Pericardium (tissue), 1 donor: ENCODE measurements around the genes TCTN3, ENTPD1 and LCOR.

DNA sequence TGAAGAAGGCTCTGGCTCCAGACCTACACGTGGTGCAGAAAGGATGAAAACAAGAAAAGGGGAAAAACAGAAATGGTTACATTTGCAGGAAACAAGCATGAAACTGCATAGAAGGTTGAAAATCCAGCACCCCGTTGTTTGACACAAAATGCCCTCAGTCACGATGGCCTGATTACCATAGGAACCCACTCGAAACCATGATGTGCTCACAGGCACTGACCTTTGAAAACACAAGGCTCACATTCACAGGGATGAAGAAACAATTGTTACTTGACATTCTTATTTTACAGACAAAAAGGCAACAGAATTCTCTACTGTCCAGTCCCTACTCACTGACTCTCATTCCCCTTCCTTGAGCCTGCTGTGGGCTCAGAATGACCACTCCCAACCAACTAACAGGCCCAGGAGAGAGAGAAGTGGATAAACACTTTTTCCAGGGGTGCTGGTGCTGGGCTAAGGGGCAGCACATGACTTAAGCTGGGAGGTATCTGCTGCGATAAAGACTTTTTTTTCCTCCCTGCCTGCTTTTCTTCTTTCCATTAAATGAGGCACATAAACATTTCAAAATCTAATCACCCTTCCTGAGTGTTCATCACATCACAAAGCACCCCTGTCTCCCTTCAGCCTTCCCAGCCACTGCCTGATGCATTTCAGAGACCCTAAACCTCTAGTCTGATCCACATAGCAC, 131.5 kb upstream of the PDLIM1 start:
- RRBS: no CpG with 5 or more reads among the region's 5 CpGs

GRCh38 chr10:95430381-95430813, 130.8 kb downstream of the SORBS1 start:
- RRBS: no CpG with 5 or more reads among the region's 7 CpGs

DNA sequence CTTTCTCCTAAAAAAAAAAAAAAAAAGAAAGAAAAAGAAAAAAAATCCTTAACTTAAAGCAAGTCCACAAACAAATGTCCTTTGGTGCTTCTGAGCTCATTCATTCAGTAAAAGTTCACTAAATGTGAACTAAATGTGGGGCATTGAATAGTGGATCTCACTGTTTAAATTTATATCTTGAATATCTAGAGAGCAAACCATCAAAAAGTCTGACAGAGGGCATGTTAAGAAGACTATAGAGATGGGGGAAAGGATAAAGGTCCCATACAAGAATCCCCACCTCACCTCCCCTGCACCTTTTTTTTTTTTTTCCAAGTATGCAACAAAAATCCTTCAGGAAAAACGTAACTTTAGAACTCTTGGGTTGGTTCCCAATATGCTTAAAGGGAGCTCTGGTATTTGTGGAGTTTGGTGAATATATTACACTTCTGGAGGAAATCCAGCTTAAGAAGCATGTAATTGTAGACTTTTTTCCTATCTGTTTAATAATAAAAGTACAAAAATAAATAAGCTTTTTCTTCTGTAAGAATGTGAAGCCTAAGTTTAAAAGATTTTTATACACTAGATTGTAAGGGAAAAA, 102.5 kb downstream of the SORBS1 start:
- RRBS: no CpG with 5 or more reads among the region's 1 CpG

DNA sequence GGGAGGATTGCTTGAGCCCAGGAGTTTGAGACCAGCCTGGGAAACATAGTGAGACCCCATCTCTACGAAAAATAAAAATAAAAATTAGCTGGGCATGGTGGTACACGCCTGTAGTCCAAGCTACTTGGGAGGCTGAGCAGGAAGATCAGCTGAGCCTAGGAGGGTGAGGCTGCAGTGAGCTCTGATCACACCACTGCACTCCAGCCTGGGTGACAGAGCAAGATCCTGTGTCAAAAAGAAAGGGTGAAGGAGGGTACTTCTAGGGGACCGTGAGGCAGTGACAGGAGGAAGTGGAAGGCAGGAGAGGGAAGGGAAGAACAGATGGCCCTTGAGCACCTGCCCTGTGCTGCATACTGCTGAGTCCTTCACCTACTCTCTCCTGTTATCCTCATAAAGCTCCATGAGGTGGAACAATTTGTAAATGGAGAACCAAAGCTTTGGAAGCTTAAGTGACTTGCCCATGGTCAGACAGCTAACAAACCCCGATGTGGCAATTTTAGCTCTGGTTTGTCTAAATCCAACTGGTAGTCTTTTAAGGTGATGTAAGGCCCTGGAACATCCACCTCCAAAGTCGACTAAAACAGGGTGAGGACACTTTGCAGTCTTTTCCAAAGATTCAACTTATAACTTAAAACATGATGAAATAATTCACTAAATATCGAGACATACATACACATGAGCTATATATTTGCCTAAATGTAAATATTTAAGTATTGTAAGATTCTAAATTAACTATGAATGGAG, 89.5 kb downstream of the SORBS1 start:
- RRBS: no CpG with 5 or more reads among the region's 6 CpGs

- RRBS: 15% methylated on average over 1 of the region's 11 CpGs
Observed at GRCh38 chr10:95499474-95500201, 61.5 kb downstream of the SORBS1 start.

GRCh38 chr10:95613300-95613913, 43.1 kb downstream of the ALDH18A1 start:
- RRBS: no CpG with 5 or more reads among the region's 3 CpGs

DNA sequence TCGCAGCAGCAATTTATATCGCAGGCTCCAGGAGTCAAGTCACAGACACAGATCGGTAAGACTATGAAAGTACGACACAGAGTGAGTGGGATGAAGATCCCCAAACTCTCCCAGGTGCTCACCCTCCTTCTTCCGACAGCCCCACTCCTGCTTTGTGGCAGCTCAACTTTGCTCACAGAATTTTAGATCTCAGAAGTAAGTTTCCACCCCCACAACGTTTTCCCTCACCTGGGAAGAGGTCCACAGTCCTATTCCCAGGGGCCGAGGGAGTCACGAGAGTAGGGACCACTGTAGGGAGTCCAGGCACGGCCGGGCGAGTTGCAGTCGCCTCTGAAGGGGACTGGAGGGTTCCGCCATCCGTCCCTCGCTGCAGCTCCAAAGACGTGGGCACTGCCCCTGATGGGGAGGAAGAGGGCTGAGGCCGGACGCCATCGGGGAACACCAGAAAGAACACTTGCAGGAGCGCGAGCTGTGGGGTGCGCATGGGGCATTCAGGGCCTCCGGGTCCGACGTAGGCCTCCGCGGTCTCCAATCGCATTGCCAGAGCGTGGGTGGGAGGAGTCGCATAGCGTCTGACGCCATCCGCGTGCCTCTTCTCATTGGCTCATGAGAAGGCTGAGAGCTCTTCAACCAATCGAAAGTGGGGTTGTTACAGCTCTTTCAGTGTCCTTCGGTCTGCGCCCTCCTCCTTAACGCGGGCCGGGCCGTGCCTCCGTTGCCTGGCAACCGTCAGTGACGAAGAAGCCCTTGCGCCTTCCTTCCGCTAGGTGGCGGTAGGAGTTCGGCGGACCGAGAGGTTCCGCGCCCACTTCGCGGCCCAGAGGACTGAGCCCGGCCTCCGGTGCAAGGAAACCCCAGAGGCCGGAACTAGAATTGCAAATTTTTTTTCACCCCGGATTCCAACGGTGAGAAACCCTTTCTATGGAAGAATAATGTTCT, at the start of gene TCTN3:
TCTN3 (minus strand) TSS at position 512 of the 939 bp plus-strand sequence.
- RRBS: 1% methylated on average over 5 of the region's 59 CpGs

DNA sequence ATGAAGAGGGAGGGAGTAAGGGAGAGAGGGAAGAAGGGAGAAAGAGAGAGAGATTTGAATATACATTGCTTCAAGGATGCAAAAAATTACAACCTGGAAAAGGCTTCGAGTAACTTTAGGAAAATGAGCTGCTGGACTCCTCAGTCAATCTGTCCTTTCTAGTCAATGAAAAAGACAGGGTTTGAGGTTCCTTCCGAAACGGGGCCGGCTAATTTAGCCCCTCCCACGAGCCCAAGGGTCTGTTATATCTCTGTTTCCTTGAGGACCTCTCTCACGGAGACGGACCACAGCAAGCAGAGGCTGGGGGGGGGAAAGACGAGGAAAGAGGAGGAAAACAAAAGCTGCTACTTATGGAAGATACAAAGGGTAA, at the start of gene ENTPD1:
ENTPD1 (plus strand) TSS at position 274 of the 370 bp plus-strand sequence.
- RRBS: no CpG with 5 or more reads among the region's 8 CpGs

- RRBS: no CpG with 5 or more reads among the region's 5 CpGs
Observed at GRCh38 chr10:96156854-96157855, 27.1 kb downstream of the ZNF518A start.

DNA sequence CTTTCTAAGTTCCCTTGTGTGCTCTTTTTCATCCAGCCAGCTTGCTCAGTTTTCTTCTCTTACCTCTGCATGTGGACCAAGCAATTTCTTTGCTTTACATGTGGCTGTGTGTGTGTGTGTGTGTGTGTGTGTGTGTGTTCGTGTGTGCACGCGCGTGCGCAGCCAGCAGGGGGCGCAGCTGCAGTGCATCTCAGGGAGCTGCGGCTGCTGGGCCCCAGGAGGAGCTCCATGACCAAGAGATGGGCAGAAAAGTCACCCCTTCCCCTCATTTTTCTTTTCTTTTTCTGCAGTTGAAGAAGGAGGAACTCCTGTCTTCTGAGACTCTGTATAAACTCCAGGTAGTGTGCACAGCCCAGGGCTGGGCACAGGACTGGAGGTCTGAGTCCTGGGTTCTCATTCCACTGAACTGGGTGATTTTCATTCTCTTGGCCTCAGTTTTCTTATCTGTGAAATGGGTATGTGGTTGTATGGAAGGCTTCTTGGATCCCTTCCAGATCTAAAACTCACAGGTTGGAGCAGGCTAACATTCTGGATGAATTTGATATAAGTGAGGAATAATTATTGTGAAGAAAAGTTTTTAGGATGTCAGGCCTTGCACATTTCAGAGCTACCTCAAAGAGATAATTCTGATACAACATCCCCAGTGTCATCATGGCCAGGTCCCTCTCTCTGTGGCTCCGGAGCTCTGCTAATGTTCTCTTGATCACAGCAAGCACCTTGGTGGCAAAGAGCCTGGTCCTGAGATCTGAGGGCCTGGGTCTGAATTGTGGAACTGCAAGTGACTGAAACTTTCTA, 41.6 kb downstream of the BLNK start:
- RRBS: no CpG with 5 or more reads among the region's 8 CpGs

DNA sequence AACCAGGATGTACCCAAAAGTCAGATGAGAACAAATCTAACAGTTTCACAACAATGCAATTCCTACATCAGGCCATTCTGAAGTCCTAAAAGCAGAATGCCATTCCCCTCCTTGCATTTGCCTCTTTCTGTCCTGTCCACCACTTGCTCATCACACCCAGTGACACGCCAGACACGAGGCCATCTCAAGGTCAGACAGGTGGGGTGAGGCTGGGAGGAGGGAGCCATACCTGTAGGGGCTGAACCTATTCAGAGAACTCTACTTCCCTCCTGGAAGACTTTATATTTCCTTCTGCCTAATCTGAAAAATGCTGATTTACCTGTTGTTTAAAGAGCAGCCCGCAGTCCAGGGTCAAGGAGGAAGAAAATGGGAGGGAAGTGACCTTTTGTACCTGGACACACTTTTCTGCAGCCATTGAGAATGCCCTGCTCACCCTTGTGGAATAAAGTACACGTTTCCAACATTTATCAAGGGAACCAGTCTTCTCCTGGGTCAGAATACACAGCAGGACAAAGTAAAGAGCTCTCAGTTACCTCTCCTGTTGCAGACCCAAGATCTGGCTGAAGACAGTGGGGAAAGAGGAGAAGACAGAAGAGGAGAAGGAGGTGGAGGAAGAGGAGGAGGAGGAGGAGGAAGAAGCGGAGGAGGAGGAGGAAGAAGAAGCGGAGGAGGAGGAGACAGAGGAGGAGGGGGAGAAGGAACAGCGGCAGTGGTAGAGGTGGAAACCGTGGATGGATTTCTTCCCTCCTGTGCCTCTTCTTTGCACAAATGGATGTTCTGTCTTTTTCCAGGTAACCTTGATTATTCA, 1.1 kb upstream of the BLNK start:
- RRBS: no CpG with 5 or more reads among the region's 8 CpGs

GRCh38 chr10:96369778-96370350, 11.1 kb upstream of the OPALIN start:
- RRBS: 83% methylated on average over 6 of the region's 30 CpGs

DNA sequence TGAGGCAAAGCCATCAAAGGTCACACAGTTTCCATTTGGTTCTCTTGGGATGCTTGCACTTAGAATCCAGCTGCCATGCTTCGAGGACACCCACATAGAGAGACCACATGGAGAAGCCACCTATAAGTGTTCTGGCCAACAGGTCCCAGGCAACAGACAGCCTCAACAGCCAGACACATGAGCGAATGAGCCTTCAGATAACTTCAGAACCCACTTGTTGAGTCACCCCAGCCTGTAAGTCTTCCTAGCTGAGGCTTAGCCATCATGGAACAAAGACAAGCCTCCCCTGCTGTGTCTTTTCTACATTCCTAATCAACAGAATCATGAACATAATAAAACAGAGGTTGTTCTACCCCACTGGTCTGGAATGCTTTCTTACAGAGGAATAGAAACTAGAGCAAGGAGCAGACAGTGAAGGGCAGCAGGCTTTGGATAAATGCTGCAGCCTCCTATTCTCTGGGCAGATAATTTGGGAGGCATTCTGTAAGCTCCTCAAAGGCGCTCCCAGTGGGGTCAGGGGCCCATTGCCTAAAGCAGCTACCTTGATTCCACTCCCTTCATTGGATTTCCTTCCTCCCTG, 4.7 kb downstream of the TLL2 start:
- RRBS: no CpG with 5 or more reads among the region's 3 CpGs

DNA sequence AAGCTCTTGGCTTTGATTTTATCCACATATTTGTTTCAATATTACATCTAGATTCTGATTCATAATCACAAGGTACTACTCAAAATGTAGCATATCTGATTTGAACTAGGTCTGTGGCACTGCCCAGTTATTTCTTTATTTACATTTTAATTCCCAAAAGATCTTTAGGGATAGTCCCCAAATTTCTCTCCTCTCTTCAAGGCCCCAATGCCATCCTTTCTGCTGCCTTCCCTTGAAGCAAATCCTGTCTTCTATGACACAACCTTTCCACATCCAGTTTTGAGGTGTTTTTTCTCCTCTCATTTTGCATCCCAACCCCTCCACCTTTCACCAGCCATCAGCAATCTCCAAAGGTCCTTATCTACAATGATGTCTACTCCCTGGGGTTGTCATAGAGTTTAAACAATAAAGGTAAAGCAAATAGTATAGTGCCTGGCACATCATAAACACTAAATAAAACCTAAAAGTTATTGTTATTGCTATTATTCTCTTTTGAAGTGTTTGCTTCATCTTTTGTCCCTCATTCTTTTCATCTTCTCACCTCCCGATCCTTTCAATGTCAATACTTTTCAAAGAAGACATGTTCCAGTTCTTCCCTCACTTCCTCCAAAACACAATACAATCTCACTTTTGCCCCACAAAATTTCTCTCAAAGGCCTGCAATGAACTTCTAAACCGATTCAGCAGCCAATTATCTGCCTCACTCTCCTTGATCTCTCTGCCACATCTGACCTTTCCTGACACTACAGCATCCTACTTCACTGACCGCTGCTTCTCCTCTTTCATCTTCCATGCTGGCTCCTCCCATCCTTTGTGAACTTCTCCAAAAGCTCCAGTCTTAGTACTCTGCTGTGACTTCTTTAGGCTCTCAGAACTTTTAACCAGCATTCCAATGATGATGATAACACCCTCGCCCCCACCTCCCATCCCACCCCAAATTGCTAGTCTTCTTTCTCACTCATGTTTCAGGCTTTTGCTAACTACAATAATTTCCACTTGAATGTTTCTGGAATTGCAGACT, 32.8 kb downstream of the TM9SF3 start:
- RRBS: no CpG with 5 or more reads among the region's 4 CpGs

GRCh38 chr10:96576406-96576835, 10.4 kb downstream of the TM9SF3 start:
- RRBS: no CpG with 5 or more reads among the region's 1 CpG

DNA sequence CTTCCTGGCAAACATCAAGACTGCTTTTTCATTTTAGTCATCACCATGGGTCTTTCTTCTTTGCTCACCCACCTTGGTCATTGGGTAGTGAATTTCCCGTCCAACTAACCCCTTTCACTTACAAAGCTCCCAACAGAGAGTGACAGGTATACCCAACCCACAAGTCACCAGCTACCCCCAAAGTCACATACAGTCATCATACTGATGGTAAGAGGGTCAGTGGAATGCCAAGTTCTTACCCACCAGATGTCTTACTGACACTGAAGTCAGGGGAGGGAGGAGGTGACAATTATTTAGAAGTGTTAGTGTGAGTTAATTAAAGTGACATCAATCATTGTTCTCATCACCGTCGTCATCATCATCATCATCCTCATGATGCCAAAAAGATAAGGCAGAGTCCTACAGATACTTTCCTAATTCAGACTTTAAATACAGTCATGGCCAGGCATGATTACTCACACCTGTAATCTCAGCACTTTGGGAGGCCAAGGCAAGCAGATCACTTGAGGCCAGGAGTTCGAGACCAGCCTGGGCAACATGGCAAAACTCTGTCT, 48.9 kb downstream of the PIK3AP1 start:
- RRBS: no CpG with 5 or more reads among the region's 4 CpGs

GRCh38 chr10:96699327-96700064, 20.8 kb downstream of the PIK3AP1 start:
- RRBS: no CpG with 5 or more reads among the region's 4 CpGs

DNA sequence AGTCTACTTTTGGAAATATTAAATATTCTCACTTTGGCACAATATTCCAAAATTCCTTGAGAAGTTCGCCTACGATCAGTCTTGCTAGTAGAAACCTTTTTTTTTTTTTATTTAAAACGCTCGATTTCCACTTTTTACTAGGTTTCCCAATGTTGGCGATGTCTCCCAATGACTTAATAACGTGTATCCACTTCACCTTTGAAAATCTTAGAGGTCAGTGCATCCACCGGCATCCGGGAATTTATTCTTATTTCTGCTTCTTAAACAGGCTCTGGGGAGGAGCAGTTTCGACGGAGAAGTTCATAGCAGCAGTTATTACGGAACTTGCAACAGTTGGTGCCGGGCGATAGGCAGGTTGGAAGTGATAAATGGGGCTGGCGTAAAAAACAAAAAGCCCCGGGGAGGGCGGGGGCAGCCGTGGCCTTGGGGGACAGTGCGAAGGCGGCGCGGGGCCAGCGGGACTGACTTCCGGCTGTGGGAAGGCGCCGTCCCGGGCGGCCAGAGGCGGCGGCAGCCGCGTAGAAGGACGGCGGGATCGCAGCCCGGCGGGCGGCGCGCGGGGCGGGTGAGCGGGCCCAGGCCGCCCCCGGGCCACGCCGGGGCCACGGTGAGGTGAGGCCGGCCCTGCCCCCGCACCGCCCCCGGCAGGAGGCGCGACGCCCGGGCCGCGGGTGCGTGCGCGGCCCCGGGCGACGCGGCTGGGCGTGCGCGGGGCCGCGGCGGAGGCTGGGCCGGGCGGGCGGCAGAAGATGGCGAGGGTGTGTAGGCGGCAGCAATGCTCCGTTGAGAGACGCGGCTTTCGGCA, at the start of gene LCOR:
LCOR (plus strand) TSS at position 745 of the 805 bp plus-strand sequence.
- RRBS: 2% methylated on average over 43 of the region's 79 CpGs